Bile duct (tissue), 1 donor: ENCODE measurements around a stretch of chr16.

DNA sequence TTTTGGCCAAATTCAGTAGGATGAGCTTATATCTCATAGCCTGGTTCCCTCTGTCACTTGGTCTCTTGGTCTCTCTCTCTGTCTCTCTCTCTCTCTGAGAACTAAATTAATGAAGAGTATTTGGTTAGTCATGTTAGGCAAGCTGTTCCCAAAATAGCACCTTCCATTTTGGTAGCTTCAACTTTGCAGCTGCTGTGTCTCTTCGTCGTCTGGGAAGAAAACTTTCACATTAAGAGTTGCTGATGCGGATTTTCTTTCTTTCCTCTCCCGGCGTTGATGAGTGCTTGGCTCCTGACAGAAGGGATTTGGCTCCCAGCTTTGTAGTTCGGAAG, 1257.8 kb downstream of the TMEM114 start:
- PRO-cap: no peak

DNA sequence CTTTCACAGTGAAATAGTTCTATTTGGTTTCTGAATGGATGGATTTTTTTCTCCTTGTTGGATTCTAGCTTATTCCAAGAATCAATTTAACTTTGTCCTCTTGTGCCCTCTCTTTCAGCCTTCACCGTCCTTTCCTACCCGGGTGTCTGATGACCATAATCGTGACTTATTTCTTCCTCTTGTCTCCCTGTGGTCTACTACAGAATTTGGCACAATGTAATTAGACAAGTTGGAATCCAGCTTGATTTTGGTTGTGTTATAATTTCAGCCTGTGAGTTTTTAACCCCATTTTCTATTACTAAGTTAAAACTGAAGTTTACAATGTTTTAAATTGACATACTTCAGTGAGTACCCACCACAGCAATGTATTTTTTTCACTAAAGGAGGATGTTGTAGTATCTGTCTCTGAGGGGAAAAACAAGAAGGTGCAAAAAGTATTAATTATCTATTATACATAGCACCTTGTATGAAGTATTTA, 262.0 kb downstream of the TMEM114 start:
- PRO-cap: no peak

- PRO-cap: no peak
Observed at GRCh38 chr16:8626282-8626528, 4.7 kb downstream of the METTL22 start.

- PRO-cap: no peak
Observed at GRCh38 chr16:8675172-8675619, 779 bp downstream of the ABAT start.

DNA sequence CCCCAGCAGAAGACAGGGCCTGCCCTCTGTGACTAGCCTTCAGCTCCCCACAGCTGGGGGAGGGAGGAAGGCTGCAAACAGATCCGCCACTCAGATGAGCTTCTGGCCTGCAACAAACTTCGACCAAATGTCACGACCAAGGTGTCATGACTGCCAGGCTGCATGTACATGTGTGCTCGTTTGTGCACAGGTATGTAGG, 5.0 kb downstream of the CARHSP1 start:
- PRO-cap: bidirectional peak, plus-strand start at position 52 of the sequence, minus-strand start outside the sequence

- PRO-cap: no peak
Observed at GRCh38 chr16:8892974-8894318, 11.3 kb downstream of the LITAFD start.

- PRO-cap: no peak
Observed at GRCh38 chr16:8895491-8895841, 13.3 kb downstream of the LITAFD start.

DNA sequence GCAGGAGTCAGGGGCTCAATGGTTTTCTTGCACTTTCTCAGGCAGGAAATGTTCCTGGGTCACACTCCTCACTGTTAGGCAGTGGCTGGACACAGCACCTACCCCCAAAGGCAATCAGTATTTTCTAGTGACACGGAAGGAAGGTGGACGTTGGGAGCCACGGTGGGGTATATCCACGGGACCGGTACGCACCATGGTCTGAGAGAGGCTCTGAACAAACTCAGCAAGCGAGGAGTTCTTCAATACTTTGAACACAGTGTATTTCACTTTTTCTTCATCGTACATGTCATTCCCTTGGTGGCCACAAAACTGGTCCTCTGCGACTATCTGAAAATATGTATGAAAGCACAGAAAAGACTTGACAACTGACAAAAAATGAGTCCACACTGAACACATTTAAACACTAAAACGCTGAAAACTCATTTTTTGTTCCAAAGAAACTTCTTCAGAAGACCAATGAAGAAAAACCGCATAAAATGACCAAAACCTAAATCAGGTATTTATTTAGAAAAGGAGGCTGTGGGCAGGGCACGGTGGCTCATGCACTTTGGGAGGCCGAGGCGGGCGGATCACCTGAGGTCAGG, 21.0 kb downstream of the LITAFD start:
- PRO-cap: no peak

DNA sequence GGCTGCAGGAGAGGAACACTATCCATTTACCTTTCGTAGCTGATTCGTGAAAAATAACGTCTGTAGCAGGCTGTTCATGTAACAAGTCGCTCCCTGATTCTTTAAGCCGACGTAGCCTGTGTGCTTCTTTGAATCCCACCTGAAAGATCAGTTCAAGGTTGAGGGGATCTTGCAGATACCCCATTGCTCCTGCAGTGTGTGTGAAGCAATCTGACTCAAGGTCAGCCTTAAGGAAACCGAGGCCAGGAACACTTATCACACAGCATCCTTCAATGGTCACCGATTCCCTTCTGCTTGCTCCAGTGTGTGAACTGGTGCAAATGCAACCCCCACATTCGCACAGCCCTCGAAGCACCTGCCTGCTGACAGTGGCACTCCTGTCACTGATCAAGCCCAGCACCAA, 36.9 kb downstream of the LITAFD start:
- PRO-cap: no peak

DNA sequence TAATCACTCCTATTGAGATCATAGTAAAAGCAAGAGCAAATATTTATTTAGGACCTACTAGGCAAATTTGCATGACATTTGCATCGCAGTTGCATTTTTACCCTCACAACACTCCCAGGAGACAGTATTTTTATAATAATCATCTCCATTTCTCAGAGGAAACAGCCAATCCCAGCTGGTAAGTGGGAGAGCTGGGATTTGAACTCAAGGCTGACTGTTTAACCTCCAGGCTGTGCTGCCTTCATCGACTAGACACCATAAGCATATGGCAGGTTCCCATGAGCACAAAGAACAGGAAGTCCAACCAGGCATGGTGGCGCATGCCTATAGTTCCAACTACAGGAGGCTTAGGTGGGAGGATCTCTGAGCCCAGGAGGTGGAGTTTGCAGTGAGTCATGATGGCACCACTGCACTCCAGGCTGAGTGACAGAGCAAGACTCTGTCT, 28.1 kb upstream of the USP7 start:
- PRO-cap: no peak

DNA sequence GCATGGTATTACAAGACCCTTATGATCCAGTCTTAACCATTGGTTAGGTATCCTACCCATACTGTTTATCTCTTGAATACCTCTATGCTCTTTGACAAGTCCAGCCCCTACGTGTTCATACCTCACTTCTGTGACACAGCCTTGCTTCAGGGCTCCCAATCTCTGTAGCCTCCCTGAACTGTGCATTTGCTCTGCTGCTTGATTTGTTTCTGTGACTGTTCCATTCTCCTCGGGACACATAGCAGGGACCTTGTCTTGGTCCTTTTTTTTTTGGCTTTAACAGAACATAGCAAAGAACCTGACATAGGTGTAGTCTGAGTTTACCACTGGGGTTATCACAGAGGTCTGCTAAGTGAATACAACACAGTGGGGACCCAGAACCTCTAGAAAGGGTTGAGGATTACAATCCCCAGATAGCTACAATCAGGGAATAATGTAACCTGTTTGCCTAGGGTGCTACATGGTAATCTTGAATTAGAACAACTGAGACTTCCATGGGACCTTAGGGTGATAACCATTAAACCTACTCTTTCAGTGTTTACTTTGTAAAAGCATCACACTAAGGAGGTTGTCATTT, 16.3 kb downstream of the HAPSTR1 start:
- PRO-cap: no peak

DNA sequence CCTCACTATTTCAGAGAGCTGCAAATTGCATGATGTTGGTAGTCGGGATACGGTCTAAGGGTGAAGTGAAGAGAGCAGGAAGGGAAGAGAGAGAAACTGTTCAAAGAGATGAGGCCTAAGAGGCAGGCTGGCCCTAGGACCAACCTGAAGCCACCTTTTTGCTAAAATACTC, 23.0 kb downstream of the HAPSTR1 start:
- PRO-cap: no peak

- PRO-cap: bidirectional peak, plus-strand start at chr16:9124160, minus-strand start at chr16:9124076
Observed at GRCh38 chr16:9123302-9124485, 32.2 kb downstream of the HAPSTR1 start.

DNA sequence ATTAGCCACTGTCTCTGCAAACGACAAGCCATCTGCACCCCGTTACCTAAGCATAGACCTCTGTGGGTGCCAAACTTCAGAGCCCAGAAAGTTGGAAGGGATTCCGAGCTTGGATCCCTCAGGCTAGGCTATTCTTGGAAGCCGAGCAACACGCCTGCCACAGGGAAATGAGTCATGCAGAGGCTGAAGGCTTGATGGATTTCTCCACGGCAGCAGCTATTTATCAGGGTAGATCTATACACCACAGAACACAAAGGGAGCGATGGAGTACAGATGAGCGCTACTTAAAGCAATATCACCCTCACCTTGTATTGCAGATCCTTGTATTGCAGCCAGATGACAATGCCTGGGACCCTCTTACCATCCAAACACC, 101.8 kb downstream of the GRIN2A start:
- PRO-cap: unidirectional peak, plus-strand start at position 246 of the sequence

GRCh38 chr16:10425864-10426397, 40.1 kb downstream of the ATF7IP2 start:
- PRO-cap: no peak

GRCh38 chr16:11113622-11113903, 142.4 kb downstream of the SOCS1 start:
- PRO-cap: no peak

- PRO-cap: no peak
Observed at GRCh38 chr16:11205995-11206462, 50.0 kb downstream of the SOCS1 start.

DNA sequence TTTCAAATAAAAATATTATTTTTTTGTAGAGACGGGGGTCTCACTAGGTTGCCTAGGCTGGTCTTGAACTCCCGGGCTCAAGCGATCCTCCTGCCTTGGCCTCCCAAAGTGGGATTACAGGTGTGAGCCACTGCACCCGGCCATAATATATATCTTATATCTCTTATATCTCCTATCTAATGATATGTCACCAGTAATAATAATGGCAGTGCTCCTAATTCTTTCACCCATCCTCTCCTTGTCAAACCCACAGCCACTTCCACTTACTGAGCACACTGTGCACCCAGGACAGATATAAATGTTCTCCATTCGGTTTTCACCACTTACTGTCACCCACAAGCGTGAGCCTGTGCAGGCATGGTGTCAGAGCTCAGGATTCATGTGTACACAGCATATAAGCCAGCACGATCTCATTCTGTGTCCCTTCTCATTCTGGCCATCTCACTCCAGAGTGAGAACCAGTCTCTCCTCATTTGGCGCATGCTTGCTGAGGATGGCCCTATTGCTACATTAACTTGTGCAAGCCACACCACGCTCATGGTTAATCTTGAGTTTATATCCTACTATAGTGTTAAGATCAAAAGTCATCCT, 21.3 kb downstream of the SOCS1 start:
- PRO-cap: no peak

GRCh38 chr16:11240755-11241168, 15.2 kb downstream of the SOCS1 start:
- PRO-cap: no peak

- PRO-cap: no peak
Observed at GRCh38 chr16:11258527-11259508, 2.8 kb upstream of the SOCS1 start.